Helper T cell (primary cell): Measurements from ENCODE around the gene MYLK2.

DNA sequence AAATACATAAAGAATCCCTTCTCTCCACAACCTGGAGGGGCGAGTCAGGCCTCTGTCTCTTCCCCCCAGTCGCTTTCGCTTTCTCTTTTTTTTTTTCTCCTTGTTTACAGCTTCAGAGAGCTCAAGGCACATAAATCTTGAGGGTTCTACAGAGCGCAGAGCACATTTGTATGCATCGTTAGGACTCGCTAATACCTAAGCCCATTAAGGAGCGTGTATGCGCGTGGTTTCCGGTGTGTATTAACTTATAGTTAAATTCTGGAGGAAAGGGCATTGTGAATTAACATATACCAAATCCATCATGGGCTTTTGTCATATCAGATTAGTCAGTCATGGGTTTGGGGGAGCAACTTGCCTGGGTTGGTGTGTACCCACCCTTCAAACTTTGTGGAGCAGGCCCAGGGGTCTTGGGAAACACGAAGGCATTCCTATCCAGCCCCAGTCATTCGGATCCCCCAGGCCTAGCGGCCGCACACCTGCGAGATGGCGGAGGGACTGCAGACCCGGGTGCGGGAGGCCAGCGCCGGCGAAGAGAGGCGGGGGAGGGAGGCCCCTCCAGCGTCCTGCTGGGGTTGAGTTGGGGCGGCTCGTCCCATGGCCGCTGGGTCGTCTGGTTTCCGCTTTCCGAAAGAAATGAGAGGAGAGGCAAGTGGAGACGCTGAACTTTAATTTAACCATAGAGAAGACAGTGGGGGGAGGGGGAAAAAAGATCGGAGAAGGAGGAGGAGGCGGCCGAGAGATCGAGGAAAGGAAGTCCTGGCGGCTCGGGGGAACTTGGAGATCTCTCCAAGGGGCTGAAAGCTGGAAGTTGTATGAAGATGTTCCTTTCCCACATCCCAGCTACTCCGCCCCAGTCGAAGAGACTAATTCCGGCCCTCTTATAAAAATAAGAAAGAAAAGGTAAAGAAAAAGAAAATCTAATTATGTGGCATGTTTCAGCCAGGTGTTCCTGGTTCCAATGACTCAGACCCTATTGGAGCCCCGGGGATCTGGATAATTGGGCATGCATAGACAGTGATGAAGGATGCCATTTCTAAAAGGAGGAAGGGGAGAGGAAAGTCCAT is 967.9 kb upstream of the DEFB115 start:
- PRO-cap, 2 experiments = peak in 2 of 2 experiments; most common plus-strand start position 131 of the sequence (in 2)

- PRO-cap, 2 experiments = peak in 2 of 2 experiments; most common plus-strand start chr20:30377207 (in 2); most common minus-strand start chr20:30377053 (in 2)
Observed at GRCh38 chr20:30376710-30377697, 880.5 kb upstream of the DEFB115 start.

GRCh38 chr20:30514270-30514702 is 743.2 kb upstream of the DEFB115 start:
- PRO-cap, 2 experiments = no peak in any of the 2 experiments

DNA sequence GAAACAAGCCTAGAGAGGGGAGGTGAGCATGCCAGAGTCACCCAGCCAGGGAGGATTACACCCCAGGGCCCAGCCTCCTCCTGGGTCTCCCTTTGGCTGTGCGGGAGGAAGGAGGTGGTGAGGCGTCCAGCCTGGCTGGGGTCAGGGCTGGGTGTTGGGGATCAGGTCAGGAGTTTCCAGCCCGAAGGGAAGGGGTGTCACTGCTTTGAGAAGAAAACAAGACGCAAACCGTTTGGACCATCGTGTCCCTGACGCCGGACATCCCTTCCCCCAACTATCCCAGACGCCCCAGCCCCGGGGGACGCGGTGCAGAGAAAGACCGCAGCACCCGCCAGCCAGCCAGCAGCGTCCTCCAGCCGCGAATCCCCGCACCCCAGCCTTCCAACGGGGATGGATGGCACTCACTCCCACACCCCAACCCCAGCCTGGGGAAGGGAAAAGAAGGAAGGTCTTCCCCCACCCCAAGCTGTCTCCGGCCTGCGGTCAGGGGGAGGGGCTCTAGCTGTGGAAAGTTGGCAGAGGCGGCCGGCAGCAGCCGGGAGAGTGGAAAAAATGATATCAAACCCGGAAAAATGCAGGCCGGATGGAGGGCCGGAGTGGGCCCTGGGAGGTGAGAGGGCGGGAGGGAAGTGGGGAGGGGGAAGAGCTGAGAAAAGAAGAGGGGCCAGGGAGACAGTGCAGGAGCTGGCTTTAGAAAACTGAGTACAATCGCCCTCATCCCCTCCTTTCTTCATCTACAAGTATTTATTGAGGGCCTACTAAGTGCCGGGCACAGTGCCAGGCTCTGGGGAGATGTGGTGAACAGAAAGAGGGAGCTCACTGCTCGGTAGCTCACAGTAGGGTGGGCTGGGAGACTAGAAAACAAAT is 10.6 kb downstream of the REM1 start:
- PRO-cap, 2 experiments = no peak in any of the 2 experiments

DNA sequence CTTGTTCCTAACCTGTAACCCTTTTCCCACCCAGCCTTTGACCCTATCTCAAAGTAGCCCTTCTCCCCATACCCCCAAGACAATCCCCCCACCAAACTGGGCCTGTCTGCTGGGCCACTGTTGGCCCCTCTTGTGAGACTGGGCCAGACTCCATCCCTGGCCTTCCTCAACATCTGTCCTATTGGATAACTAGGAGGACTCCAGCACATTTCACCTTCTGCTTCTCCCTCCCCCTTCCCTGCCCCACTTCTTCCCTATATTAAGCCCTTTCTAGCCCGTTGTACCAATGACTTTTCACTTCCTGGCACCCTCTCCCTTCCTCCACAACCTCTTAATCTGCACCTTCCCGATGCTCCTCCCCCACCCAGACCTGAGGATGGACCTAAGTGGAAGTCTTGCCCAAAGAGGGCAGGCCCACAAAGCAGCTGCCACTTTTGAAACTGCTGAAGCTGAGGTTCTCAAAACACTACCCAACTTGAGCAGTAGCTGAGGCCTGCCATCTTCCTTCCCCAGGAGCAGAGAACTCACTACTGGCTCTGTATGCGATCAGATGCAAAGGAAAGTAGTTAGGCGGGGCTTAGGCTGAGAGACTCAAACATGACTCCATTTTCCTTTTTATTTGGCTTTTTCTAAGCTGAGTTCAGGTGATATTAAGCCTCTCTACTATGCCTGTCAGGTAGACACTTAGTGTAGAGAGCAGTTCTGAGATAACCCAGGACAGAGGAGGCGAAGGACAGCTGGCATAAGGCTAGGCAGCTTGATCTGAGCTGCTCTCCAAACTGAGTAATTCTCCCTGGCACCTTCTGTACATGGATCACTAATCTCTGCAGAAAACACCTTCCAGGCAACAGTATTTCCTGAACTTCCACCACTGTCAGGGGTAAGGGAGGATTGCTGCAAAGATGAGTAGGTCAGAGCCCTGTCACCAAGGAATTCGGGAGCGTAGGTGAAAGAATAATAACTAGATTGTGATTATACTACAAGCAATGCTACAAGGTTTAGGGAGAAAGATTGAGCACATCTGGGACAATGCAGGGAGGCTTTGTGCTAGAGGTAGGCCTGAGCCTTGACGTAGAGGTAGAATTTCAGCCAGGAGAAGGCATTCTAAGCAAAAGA is 1.6 kb downstream of the HM13 start:
- PRO-cap, 2 experiments = peak in 1 of 2 experiments; most common minus-strand start position 529 of the sequence (in 1)

DNA sequence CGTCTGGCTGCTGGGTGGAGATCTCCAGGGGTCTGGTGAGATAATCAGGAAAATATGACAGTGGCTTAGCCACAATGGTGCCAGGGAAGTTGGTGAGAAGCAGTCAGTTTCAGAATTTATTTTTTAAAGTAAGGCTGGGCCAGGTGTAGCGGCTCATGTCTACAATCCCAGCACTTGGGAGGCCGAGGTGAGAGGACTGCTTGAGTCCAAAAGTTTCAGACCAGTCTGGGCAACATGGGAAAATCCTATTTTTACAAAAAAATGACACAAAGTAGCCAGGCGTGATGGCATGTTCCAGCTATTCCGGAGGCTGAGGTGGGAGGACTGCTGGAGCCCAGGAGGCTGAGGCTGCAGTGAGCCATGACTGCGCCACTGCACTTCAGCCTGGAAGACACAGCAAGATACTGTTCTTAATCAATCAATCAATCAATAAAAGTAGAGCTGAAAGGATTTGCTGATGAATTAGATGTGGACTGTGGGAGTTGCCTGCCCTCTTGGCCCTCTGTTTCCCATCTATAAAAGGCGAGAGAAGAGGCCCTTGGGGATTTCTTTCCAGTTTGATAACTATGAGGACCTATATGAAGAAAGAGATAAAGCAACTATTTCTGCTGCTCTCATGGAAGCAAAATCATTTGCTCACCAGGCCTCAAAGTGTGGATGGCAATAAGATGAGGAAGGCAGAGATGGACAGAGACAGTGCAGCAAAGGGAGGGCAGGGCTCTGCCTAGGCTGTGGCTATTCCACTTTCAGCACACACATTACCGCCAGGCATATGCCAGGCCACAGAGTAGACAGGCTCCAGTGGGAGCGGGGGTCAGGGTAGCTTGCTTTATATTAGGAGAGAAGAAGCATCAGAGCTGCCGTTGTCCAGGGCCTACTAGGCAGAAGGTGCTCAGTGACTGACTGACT is 41.2 kb downstream of the BCL2L1 start:
- PRO-cap, 2 experiments = no peak in any of the 2 experiments

- PRO-cap, 2 experiments = no peak in any of the 2 experiments
Observed at GRCh38 chr20:31818921-31819593, at the start of gene MYLK2. TSS of gene MYLK2 (plus strand) at chr20:31819356.

GRCh38 chr20:31841857-31842336 is 3.5 kb downstream of the FOXS1 start:
- PRO-cap, 2 experiments = no peak in any of the 2 experiments

DNA sequence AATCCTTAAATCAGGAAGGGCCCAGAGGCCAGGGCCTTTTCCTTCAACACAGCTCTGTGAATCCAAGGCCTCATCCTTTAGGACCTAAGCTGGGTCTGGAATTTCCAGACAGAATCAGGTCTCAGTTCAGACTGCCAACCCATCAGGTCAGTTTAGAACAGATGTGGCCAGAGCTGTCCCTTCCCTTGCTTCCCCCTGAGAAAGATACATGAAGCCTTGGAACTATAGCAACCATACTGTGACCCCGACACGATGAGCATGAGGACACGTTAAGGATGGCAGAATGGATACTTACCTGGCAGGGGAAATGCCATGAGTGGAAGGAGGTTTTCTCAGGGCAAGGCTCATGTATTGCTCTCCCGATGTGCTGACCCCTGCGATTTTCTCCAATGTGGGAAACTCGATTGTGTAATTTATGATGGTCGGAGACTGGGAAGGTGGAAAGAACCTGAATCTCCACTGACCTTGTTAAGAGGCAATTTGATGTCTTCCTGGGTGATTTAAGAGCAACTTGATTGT is 30.6 kb downstream of the TTLL9 start:
- PRO-cap, 2 experiments = peak in 1 of 2 experiments; most common plus-strand start position 288 of the sequence (in 1)

DNA sequence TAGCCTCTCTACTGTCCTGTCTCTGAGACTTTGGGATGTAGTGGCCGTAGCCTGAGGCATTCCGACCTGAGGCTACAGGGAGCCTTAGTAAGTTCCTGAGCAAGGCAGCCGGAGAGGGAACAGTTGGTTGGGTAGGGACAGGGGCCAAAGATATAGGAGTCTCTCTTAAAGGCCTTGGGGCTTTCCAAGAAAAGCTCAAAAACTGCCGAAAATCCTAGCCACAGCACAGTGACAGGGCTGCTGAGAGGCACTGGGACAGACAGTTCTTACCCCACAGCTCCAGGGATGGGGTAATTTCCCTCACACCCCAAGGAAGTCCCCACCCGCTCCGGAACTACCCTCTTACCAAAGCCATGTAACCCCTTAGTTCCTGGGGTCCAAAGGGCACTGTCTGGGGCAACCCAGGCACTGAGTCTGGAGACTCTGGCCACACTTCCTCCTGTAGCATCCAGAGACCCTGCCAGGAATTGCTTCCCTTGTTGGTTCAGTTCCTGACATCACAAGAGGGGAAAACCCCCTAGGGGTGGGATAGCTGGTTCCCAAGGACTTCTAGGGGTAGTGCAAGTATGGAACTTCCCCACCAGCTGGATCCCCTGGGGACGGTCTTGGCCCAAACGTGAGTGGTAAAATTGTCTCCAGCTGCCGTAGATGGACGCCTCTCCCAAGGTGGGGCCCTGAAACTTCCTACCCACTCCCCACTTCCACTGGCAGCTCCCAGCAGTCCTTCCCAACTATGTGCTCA is 17.5 kb upstream of the HCK start:
- PRO-cap, 2 experiments = no peak in any of the 2 experiments

GRCh38 chr20:32062548-32063327 is 10.7 kb downstream of the HCK start:
- PRO-cap, 2 experiments = no peak in any of the 2 experiments

- PRO-cap, 2 experiments = no peak in any of the 2 experiments
Observed at GRCh38 chr20:32168400-32168876, 39.1 kb downstream of the PLAGL2 start.

GRCh38 chr20:32189242-32190035 is 18.1 kb downstream of the PLAGL2 start:
- PRO-cap, 2 experiments = peak in 2 of 2 experiments; most common plus-strand start chr20:32189967 (in 2); most common minus-strand start chr20:32189900 (in 1)

DNA sequence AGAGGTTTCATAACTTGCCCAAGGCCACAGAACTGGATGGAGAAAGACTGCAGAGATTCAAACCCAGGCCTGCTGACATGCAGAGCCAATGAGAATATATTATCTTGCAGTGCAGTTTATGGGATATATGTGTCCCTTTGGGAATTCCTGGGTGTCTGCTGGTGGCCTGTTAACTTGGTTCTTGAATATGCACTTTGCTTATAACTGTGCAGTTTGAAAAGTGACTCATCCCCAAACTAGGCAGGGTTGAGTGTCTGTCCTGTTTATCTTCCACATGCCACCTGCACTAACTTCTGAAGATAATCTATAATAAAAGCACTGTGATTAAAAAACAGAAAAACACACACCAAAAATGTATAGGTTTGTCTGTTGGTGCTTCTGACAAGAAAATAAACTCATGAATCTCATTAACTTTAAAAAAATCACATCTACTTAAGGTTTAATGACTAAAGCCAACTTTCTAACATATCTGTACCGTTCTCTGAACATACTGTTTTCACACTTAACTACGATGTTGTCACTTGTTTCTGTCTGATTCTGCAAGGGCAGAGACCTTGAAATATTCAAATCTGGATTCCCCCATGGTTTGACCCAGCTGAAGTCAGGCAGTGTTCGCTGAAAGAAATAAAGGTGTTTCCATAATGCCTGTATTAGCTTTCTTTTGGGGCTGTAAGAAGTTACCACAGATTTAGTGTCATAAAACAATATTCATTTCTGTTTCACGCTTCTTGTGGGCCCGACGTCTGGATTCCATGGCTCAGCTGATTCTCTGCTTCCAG is 2.8 kb upstream of the ASXL1 start:
- PRO-cap, 2 experiments = no peak in any of the 2 experiments

DNA sequence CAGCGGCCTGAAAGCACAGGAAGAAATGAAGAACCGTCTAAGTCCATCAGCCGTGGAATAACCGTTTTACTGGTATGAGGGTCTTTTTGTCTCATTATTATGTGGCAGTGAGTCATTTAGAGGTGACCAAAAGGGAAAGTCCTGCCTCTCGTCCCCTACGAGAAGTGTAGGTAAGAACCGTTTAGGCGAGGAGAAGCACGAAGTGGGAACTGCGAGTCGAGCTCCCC is 522 bp upstream of the ASXL1 start:
- PRO-cap, 2 experiments = no peak in any of the 2 experiments

DNA sequence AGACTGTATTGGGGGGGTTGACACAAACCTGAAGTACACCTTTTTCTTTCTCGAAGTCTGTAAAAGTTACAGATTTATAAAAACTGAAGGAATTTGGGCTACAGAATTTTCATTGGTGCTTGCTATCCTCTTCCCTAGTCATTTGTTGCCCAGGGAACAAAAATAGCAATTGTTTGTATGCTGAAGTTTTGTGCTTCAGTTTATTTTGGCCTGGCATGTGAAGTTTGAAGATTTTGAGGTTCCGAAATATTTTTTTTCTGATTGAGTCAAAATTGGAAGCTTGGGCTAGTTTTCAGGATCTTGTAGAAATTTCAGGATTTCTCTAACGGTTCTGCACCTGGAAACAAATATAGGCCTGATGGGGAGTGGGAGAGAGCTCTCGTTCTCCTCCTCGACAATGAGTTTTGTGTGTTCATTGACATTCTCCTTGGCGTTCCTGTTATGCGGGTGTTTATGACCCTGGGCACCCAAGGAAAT is 2.0 kb downstream of the ASXL1 start:
- PRO-cap, 2 experiments = no peak in any of the 2 experiments

DNA sequence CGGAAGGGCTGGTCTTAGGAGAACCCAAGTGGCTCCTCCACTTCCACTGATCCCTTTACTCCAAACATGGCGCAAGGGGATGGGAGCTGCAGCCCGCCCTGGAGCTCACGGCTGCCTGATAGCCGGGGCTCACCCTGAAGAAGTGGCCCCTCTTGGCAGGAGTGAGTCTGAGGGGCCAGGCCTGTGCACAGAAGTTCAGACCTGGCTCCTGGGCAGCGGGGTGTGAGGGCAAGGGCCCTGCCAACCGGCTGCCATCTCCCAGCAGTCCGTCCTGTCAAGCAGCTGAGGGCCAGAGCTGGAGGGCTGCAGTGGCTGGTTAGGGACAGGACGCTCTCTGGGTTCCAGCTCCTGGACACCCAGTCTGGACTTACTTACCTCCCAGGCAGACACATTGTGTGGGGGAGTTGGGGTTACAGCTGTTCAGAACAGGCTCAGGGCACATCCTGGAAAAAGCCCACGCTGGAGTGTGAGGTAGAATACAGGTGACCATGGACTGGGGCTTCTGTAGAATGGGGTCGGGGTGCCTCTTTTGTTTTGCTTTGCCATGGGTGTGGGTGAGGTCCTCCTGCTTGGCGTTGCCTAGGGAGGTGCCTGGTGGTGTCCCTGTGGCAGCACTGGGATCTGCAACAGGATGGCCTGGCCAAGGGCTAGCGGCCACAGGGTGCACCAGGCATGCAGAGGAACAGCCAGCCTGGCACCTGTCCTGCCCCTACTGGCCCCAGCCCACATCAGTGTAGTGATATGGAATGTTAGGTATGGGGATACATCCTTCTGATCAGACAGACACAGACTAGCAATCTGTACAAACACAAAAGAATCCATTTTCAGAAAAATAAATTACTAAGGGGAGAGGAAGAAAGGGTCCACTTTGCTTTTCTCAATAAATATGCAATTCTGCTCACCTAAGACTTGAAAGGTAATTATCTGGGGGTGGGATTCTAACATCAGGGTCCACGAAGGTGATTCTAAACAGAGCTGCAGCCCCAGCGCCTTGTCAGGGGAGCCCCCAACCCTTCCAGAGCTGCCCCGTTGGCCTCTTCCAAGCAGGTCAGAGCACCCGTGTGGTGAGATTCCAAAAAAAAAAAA is 88.5 kb downstream of the ASXL1 start:
- PRO-cap, 2 experiments = no peak in any of the 2 experiments

- PRO-cap, 2 experiments = no peak in any of the 2 experiments
Observed at GRCh38 chr20:32474504-32475022, 110.6 kb downstream of the NOL4L start.

- PRO-cap, 2 experiments = no peak in any of the 2 experiments
Observed at GRCh38 chr20:32511028-32511482, 74.1 kb downstream of the NOL4L start.

GRCh38 chr20:32516861-32517681 is 68.1 kb downstream of the NOL4L start:
- PRO-cap, 2 experiments = no peak in any of the 2 experiments